Endometrial microvascular endothelial cells (primary cell): ENCODE results near the gene ST6GAL2.

- RAMPAGE, long total RNA, result no peak
Measured at GRCh38 chr2:105795228-105796035, 50.7 kb downstream of the NCK2 start.

DNA sequence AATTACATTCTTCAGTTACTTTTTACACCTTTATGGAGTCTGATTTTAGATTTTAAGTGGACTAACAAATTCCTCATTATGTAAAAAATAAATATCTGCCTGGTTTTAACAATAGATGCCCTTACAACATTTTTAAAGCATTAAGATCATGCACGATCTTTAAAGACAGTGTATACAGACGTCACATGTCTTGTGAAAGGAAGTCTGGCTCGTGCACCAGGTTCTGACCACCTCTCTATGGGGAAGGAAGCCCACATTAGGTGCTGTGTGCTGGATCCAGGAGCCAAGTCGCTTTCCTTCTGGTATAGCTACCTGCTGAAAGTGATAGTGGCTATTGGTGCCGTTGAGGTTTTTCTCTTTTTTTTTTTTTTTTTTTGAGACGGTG is 116.4 kb downstream of the NCK2 start:
- RAMPAGE, long total RNA, result no peak

GRCh38 chr2:105929322-105929742 is 136.2 kb upstream of the ECRG4 start:
- RAMPAGE, long total RNA, result no peak

GRCh38 chr2:105934868-105935461 is 130.5 kb upstream of the ECRG4 start:
- RAMPAGE, long total RNA, result no peak

DNA sequence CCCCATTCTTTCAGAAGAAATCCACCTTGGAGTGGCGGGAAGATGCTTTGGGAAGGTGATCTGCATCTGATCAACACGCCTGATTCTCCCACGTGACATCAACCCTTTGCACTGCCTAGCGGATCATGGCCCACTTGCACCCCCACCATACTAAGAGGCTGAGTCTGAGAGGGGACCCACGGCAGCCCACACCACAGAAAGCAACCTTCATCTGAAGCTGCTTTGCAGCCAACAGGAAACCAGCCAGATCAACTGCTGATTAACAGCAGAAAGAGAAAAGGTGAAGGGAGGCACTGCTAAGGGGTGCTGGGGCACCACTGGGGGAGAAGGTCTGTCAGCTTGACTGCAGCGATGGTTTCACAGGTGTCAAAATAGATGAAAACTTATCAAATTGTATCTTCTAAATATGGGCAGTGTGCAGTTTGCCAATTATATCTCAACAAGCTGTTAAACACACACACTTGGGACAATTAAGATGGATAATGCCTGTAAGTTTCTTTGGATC is 29.1 kb downstream of the ECRG4 start:
- RAMPAGE, long total RNA, result no peak

DNA sequence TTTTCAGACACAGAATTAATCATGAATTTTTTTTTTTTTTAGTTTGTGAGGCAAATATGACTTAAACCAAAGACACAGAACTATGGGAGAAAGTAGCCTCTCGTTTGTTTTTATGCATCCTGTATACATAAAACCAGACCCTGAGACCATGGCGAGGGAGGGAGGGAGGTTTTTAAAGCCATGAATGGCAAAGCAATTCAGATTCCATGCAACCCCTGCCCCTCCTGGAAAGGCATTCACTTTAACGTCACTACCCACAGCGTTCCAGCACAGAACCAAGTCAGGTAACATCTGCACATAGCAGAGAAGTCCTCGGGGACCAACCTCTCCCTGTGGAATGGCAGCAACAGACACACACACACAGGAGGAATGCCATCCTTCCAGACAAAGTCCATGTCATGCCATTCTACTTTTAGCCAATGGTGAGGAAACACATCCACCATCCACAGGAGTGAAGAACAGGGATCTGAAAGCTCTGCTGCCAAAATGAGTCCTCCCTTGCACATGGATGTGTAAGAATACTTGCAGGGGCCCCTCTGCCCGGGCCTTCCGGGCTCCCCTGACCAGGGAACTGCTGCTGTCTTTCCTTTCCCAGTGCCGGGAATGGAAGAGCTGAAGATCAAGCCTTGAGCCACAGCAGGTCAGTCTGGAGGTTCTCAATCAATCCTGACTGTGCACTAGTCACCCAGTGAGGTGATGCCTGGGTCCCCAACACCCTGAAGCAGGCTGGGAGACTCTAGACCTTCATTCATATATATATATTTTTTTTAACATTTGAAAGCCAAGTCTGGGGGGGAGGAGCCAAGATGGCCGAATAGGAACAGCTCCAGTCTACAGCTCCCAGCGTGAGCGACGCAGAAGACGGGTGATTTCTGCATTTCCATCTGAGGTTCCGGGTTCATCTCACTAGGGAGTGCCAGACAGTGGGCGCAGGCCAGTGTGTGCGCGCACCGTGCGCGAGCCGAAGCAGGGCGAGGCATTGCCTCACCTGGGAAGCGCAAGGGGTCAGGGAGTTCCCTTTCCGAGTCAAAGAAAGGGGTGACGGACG is 63.7 kb downstream of the UXS1 start:
- RAMPAGE, long total RNA, result no peak

GRCh38 chr2:106192754-106193302 is 1.3 kb downstream of the UXS1 start:
- RAMPAGE, long total RNA, result no peak

DNA sequence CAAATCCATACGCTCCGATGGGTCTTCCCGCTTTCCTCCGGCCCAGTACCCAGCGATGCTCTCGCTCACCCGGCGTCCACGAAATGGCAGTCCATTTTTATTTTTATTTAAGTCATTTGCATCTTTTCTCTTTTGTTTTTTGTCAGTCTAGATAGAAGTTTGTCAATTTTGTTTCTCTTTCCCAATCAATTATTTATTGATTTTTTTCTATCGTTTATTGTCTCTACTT is 59.6 kb upstream of the UXS1 start:
- RAMPAGE, long total RNA, result no peak

DNA sequence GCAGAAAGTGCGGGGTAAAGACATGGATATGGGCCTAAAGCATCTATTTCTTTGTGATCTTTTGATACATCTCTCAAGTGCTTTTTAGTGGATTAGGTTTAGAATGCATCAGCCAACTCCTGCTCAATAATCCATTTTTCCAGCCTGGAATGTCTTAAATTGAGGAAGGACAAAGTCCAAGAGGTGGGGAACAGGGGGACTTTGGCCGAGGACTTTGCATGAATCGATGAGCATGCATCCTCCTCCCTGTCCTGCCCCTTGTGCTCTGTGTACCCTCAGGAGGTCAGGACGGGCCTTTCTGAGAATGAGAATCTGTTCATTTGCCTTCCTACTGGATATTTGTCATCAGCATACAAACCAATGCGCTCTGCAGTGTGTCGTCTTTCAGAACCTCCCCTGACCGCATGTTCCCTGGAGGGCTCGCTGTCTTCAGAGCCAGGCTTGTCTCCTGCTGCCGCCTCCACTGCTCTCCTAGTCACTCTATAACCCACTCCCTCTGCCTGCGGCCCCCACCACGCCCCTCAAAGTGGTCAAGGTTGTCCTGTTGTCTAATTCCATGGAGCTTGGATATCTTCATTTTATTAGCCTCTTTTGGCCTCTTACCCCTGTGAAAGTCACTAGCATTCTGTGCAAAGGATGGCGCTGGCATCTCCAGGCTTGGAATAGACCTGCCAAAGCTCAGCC is 83.6 kb downstream of the RGPD3 start:
- RAMPAGE, long total RNA, result no peak

DNA sequence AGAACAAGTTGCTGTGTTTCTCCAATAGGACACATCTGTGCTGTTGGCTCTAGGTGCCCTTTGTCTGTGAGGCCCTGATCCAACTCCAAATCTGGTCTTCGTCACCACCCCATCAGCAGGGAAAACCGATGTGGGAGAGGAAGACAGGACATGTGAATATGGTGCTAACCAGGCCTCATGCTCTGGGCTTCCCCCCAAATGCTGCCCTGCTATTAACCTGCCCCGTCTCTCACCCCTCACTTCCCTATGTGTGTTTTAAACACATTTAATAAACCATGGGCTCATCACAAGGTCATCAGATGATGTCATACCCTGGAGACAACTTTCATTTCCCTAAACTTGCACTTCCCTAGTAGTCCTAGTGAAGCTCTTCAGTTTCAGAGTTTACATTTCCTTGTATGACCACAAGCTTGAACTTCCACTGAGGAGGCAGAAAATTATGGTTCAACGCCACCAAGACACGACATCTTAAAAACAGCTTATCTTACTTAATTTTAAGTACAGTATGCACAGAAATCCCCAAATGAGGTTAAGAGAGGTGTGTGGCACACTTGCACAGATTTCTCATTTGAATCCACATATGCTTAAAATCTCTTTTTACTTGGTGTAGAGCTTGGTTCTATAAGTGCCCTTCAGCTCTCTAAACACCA is 49.9 kb downstream of the CD8B2 start:
- RAMPAGE, long total RNA, result no peak

DNA sequence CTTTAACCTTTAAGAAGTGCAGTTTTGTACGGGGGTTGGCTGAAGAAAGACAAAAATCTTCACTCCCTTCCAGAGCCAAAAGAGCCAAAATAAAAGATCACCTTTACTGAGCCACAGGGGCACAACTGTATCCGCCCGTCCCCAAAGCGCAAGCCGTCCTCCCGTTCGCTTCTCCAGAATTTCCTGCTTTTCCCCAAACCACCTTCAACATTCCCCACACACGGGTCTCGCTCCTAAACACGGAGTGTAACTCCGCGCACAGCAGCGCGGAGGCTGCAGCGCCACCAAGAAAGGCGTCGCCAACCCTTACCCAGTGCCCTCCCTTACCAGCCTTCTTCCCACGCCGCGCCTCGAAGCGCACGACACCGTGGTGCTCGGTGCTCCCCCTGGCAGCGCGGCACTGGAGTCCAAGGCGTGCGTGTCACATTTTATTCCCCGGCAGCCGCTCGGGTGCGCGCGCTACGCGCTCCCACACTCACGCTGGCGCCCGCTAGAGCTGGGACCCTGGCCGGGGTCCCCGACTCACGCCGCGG is at the start of gene ST6GAL2:
ST6GAL2 (minus strand) TSS at position 402 of the 533 bp plus-strand sequence.
- RAMPAGE, long total RNA, result no peak

- RAMPAGE, long total RNA, result no peak
Measured at GRCh38 chr2:107540084-107540365, 286.7 kb upstream of the RGPD4 start.

DNA sequence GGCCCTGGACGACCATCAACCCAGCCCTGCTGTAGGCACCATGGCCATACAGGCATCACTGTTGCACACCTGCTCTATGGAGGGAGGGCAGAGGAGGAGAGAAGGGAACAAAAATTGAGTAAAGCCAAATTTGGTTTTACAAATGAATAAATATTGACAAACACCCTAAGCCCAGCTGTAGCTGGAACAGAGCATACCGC is 20.1 kb upstream of the SULT1C2 start:
- RAMPAGE, long total RNA, result no peak

GRCh38 chr2:108355942-108356514 is 21.7 kb upstream of the SULT1C4 start:
- RAMPAGE, long total RNA, result no peak

- RAMPAGE, long total RNA, result no peak
Measured at GRCh38 chr2:108475333-108476025, 26.5 kb downstream of the GCC2 start.

- RAMPAGE, long total RNA, result no peak
Measured at GRCh38 chr2:108573731-108574162, 39.5 kb downstream of the LIMS1 start.

DNA sequence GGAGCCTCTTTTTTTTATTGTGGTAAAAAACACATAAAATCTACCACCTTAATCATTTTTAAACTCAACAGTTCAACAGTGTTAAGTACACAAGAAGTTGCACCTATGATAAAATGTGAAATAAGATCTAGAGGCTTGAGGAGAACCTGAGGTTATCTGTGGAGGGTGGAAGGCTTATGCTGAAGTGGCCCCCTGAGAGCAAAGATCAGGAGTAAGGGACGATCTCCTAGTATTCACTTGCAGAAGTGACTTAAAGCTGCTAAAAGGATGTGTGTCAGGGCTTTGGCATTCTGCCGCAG is 61.5 kb downstream of the LIMS1 start:
- RAMPAGE, long total RNA, result no peak

DNA sequence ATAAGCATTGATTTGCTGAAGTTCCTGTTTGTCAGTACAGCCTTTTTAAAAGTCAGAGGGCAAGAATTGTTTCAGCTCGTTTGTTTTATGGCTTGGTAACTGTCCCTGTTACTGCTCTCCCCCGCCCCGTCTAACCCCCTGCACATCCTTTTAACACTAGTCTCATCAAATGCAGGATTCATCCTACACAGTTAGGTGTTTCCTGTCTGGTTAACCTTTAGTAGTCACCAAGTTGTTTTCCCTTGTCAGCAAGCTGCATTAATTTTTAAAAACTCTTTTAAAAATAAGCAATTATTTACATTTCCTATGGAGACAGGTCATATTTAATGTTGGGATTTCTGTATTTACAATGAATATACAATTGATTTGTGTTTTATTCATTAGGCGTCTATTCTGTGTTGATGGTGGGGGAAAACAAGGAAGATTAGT is 84.7 kb downstream of the LIMS1 start:
- RAMPAGE, long total RNA, result no peak

DNA sequence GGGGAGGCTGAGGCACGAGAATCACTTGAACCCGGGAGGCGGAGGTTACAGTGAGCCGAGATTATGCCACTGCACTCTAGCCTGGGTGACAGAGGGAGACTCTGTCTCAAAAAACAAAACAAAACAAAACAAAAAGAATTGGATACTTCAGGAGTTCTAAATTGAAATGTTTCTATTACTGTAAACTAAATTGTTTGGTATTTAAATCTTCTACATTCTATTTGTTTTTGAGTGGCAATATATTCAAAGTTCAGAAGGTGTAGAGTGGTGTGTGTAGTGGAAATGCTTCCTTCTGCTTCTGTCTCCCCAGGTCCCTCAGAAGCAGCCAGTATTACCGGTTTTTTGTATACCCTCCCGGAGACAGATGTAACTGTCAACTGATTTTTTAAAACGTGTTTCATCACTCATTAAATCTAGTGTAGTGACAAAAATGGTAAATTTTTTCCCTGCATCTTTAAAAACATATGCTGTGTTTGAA is 85.3 kb downstream of the LIMS1 start:
- RAMPAGE, long total RNA, result no peak

GRCh38 chr2:108634480-108635060 is 84.7 kb upstream of the RANBP2 start:
- RAMPAGE, long total RNA, result no peak